Epithelial cell of alveolus of lung (primary cell): ENCODE results near the gene MRPS25.

DNA sequence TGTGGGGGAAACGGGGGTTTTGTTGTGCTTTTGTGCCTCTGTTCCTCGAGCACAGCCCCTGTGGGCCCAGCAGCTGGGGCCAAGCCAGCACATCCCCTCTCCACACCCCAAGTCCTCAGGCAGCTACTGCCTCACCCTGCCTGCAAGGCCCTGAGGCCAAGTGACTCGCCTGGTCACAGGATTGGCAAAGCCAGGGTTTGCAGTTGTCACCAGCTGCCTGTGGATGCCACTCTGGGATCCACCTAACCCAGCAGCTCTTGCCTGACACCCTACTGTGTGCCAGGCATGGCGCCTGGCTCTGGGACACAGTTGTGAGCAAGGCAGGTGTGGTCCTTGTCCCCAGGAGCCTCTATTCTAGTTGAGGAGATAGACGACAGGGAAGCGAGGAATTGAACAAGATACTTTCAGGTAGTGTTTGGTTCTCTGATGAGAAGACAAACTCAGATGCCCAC is 39.2 kb downstream of the SLC6A6 start:
- RAMPAGE, long total RNA = no peak
- RRBS = no CpG with 5 or more reads among the region's 6 CpGs

DNA sequence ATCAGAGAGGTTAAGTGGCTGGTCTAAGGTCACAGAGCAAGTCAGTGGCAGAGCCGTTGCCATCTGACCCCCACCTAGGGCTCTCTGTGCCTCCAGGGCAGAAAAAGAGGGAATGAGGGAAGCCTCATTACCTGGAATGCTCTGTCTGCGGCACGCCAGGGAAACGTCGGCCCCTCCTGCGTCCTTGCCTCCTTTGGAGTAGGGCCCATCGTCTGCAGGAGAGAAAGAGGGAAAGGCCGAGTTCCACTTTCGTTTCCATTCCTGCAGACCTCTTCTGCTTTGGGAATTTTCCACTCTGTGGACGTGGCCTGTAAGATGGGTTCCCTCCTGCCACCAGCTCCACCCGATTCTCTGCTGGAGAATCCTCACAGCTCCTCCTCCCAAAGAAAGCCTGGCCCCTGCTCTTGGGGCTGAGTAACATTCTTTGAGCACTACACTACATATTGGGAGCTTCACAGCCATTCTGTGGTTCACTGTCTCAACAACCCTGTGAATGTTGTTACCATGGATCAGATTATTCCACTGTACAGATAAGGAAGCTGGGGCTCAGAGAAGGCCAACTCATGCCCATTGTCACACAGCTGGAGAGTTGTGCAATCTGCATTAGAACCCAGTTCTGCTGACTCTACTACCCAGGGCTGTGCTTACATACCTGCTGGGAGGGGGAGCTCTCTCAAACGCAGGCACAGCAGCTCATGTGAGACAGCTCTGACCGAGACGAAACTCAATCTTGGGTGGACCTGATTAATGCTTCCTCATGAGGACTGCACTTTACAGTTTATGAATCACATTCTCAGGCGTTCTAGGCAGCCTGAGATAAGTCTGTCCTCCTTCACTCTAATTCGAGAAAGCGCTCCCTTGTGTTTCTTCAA is 14.2 kb downstream of the GRIP2 start:
- RAMPAGE, long total RNA = no peak
- RRBS = no CpG with 5 or more reads among the region's 17 CpGs

GRCh38 chr3:14539406-14539844 is 717 bp downstream of the GRIP2 start:
- RAMPAGE, long total RNA = no peak
- RRBS = no CpG with 5 or more reads among the region's 5 CpGs

DNA sequence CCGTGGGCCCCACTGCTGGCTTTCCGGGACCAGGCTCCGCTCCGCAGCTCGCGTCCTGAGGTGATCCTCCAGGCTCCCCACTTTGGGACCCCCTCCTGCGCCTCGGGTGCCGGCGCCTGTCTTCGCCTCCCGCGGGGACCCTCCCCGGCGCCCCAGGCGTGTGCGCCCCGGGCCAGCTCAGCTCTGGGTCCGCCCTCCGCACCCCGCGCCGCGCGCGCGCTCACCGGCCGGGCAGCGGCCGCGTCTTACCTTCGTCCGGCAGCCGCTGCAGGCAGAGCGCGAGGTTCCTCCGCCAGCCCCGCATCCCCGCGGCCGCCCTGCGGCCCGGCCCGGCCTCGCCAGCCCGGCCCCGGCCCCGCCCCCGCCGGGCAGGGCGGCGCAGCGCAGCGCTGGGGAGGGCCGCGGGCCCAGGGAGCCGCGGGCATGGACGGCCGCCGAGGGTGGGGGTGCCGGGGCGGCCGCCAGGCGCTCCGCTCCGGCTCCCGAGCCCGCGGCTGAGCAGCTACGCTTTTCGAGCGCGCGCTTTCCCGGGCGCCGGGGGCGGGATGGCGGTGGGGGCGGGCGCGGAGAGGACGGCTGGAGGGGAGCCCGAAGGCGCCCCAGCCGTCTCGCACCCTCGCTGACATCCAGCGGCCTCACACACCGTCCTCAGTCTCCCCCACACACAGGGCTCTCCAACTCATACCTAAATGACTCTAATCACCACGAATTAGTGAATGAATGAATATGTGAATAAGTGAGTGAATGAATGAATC is 48.7 kb upstream of the CCDC174 start:
- RAMPAGE, long total RNA = no peak
- RRBS = 1% methylated on average over 56 of the region's 93 CpGs

- RAMPAGE, long total RNA = no peak
- RRBS = no CpG with 5 or more reads among the region's 8 CpGs
Observed at GRCh38 chr3:14804216-14804685, 14.5 kb upstream of the FGD5 start.

- RAMPAGE, long total RNA = no peak
- RRBS = no CpG with 5 or more reads among the region's 12 CpGs
Observed at GRCh38 chr3:15037606-15038849, 27.1 kb downstream of the MRPS25 start.

DNA sequence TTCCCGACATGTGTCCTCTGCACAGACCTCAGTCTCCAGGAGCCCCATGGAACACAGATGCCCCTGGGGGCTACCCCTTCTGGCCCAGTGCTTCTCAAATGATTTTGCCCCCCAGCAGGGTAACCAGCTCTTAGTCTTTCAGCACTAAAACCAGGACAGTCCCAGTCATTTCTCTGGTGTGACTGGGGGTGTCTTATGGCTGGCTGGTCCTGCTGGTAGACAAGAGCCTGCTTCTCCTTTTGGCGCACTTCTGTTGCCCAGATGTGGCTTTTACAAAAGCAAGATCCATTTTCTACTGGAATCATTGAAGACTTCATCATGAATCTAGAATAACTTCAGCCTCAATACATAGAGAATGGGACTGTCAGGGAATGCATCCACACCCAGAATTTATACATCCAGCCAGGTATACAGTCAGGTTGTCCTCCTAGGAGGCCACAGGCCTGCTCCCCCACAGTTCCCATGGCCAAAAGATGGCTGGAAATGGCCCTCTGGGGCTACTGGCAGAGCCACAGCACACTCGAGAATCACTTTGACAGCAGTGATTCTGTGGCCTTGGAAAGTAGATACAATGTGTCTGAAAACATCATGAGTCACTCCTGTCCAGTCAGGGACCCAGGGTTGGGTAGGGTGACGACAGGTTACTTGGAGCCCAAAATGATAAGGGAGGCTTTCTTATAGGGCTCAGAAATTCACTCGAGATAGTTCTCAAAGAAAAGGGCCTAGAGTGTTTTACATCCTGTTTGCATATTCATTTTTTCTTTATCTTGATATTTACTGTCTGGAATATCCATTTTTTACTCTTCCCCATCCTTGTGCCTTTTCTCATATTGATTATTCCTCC is 24.5 kb downstream of the MRPS25 start:
- RAMPAGE, long total RNA = no peak
- RRBS = no CpG with 5 or more reads among the region's 5 CpGs

- RAMPAGE, long total RNA = start-site peak on the minus strand at chr3:15065248-15065295, 73 and 162 reads in 2 replicates
- RRBS = 1% methylated on average over 32 of the region's 80 CpGs
Observed at GRCh38 chr3:15064696-15065629, at the start of gene MRPS25. MRPS25 (minus strand) TSS chr3:15065315.

DNA sequence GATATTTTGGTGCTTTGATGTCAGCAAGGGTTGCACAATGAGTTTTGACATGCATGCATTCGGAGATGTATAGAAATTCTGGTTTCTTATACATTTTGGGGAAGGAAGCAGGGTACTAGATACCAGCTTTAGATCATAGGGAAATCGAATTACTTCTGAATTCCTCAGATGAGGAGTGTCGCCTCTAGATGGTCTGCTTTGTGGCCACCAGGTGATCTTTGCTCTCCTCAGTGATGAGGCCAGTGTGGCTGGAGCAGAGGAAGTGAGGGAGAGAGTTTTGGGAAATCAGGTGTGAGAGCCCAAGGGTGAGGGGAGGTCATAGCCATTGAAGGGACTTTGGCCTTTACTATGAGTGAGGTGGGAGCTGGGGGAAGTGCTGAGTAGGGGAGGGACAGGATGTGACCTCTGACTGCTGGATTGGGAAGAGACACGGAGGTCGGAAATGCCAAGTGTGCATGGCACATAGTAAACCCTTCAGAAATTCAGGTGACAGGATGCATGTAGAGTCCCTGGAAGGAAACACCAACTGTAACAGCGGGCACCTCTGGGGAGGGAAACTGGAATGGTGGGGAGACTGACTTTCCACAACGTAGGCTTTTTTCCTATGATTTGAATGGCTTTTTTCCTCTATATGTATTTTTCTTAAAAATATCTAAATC is 8.5 kb upstream of the RBSN start:
- RAMPAGE, long total RNA = no peak
- RRBS = no CpG with 5 or more reads among the region's 7 CpGs

- RAMPAGE, long total RNA = no peak
- RRBS = 43% methylated on average over 2 of the region's 15 CpGs
Observed at GRCh38 chr3:15186547-15186945, 19.5 kb upstream of the CAPN7 start.

DNA sequence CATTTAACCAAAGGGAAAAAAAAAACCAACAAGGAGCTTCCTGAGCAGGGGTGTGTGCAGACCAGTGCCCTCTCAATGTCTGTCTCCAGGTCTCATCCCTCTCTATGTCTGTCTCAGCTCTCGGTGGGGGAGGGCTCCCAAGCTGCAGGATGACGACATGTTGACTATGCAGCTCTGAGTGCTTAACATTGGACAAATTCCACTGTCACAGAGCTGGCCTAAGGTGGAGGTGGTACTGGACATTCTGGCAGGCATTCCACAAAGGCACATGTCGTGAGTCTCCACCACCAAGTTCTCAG is 2.1 kb upstream of the CAPN7 start:
- RAMPAGE, long total RNA = no peak
- RRBS = no CpG with 5 or more reads among the region's 3 CpGs

DNA sequence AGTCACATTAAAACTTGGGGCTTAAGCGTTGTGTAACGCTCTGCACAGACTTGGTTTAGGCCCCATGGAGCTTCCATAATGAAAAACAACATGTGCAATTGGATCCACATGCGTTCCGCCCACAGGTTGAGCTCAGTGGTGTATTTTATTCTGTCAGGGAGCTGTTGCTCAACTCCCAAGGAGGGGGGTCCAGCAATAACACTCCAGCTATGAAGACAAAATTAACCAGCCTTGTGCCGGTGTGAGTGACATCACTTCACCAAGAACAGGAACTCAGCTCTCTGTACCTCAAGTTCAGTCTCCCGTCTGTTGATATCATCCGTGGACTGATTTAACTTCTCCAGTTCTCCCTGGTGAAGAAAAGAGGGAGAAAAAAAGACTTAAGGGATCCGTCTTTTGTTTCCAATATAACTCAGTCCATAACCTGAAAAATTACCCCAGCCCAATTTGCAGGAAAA is 2.1 kb downstream of the SH3BP5 start:
- RAMPAGE, long total RNA = no peak
- RRBS = no CpG with 5 or more reads among the region's 8 CpGs

DNA sequence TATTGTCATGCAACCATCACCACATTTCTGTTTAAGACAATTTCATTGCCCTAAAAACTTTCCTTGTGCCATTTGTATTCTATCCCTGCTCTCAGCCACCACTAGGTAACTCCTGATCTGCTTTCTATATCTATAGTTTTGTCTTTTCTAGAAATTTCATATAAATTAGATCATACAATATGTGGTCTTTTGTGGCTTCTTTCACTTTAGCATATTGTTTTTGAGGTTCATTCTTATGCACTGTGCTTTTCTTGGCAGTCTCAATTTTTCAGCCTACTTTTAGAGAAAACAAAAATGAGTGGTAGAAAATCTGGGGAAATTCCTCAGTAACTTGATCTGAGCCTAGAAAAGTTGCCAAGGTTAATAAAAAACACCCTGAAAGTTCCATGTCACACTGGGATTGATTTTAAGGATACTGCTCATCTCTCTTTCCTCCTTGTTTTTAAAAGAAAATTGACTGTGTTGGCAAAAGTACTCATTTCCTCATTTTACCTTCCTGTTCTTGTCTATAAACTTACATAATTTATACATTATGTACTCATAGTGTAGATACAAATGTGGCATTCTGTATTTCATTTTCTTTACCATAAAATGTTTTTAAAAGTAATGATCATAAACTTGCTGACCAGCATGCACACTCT is 28.4 kb upstream of the SH3BP5 start:
- RAMPAGE, long total RNA = no peak

- RAMPAGE, long total RNA = no peak
- RRBS = no CpG with 5 or more reads among the region's 4 CpGs
Observed at GRCh38 chr3:15782063-15782392, 15.8 kb downstream of the ANKRD28 start.

DNA sequence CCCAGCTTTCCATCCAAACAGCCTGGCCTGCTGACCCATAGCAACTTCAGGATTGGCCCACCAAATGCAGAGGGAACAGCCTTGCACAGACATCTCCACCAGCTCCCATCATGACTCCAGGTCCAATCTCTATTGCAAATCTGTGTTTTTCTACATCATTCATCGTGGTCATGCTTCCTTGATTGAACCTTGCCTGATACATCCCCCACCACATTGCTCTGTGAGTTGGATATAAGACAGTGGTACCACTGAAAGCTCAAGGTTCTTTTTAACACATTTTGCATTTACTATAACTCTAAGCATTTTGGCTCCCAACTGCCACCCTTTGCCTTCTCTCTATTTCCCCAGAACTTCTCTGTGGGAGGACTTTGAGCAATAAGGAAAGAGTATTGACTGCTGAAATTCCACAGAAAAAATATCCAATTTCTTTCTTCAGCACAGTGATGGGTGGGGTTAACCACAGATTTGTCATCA is 114.7 kb upstream of the GALNT15 start:
- RAMPAGE, long total RNA = no peak
- RRBS = no CpG with 5 or more reads among the region's 1 CpG

GRCh38 chr3:16132802-16133400 is 41.6 kb upstream of the GALNT15 start:
- RAMPAGE, long total RNA = no peak
- RRBS = no CpG with 5 or more reads among the region's 6 CpGs

DNA sequence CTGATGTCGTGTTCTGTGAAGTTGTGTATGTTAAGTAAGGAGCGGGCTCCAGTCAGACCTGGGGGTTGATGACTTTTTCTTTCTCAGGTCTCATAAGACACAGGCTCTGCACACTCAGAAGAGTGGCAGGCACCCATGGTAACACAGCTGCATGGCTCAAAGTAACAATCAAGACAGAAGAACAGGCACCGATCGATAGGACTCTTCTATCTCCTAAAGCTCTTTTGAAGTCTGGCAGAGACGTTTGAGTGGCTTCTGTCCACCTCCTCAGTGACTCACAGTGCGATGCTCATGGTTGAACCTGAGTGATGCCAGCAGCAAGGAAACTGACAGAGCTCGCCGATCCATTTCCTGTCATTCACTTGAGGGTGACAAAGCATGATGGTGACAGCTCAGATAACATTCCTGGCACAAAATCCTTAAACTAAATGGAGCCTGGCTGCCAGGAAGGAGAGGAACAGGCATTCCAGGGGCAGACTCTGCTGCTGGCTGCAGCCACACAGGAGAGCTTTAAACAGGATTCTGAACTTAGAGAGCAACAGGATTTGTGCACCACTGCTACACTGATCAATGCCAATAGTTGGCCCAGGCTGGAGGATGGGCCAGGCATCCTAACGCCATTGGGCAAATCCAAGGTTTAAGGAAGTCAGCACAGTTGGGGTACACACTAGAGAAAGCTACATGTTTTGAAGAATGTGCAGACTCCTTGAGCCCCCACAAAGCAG is 20.7 kb downstream of the DPH3 start:
- RAMPAGE, long total RNA = no peak
- RRBS = no CpG with 5 or more reads among the region's 9 CpGs

GRCh38 chr3:16286659-16287561 is 21.9 kb downstream of the OXNAD1 start:
- RAMPAGE, long total RNA = no peak
- RRBS = no CpG with 5 or more reads among the region's 7 CpGs

DNA sequence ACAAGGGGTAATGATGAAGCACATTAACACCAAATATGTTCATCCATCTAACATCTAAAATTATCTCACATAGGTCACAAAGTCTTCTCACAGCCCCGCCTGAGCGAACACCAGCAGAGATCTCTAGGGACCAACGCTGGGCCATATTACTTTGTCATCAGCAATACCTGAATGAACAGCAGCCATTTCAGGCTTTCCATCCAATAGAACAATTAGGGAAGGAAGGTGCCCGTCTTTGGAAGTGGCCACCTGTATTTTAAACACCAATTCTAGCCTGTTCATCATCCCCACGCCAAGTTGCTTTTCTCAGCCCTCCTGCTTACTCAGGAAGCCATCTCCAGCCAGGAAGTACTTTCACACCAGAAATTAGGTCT is 106.4 kb downstream of the OXNAD1 start:
- RAMPAGE, long total RNA = no peak
- RRBS = no CpG with 5 or more reads among the region's 5 CpGs

DNA sequence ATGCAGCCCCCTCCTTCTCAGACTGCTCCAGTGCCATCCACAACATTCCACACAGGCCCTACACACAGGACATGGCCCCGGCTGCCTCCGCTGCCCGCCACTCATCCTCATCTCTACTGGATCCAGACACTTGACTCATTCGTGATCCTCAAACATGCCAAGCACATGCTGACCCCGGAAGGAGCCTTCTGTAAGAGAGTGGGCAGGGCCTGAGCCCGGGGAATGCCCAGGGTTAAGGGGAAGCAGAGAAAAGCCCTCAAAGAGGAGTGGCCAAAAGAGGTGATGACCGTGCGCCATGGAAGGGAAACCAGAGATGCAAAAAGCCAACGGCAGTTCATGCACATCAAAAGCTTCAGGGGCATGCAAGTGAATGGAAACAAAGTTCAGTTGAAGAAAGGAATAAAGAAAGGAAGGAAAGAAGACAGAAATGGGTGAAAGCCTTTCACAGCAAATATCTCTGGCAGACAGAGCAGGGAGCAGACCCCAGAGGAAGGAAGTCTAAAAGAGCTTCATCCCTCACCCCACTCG is 46.1 kb downstream of the RFTN1 start:
- RAMPAGE, long total RNA = no peak
- RRBS = 76% methylated on average over 4 of the region's 10 CpGs